Measurements from ENCODE around the genes MEIG1, FAM171A1 and MINDY3.

GRCh38 chr10:13871793-13872391 lies 285.1 kb downstream of the PRPF18 start:
- PRO-cap = no peak

GRCh38 chr10:13873244-13873532 lies 286.4 kb downstream of the PRPF18 start:
- PRO-cap = no peak

DNA sequence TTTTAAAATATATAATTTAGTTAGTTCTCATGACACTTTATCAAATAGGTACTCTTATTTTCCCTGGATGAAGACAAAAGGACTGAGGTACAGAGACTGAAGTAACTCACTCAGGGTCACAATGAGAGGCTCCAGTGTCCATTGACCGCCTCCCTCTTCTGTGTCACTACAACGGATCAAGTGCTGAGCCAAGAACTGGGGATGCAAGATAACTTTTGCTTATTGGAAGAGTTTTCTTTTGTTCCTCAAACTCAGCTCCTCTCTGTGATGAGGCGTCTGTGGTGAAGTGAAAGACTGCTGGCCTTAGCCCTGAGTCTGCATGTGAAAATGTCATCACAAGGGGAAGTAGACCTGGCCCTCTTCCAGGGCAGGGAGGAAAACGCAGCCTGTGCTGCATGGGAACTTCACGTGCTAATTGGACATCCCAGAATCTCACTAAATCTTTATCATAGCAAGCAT lies 314.9 kb downstream of the FRMD4A start:
- PRO-cap = no peak

DNA sequence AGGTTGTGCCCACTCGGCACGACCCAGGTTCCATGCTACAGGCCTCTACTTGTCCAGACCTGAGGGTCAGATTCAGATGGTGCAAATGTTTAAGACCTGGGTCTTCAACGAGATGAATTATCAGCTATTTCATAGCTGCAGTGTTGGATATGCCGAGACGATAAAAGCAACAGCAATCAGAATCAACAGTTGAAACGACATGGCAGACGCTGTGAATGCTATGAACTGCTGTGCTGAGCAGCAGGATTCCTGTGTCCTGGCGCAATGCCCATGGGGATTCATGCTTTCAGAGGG lies 256.5 kb downstream of the FRMD4A start:
- PRO-cap = no peak

DNA sequence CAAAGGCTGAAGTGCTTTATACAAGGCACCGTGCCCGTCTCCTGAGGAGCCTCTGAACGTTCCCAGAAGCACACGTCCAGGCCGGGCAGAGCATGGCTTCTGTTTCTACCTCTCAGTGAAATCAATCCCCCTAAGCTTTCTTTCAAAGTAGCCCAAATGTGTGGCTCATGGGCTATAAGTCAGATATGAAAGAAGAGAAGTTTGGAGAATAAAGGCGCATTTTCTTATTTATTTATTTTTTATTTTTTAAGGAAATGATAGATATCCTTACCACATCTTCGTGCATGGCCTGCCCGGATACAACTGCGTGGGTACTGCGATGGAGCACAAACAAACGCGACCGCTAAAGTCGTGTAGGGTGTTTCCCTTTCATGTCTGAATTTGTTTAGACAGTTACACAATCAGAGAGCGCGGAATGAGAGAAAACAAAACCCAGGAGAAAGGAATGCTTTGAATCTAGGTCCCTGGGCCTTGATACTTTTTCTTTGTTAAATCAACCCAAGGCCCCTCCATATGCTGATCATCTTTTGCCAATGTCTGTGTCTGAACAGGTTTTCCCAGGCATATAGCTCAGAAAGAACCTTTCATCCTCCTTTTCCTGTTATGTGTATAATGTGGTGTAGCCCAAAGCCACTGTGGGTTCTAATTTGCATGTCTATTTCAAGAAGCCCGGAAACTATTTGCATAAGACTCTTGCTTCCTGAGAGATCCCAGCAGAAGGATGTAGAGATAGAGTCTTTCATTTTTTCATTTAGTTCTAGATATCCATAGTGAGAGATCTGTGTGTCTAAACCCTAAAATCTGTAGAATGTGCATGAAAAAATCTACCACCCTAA lies 145.9 kb downstream of the FRMD4A start:
- PRO-cap = no peak

DNA sequence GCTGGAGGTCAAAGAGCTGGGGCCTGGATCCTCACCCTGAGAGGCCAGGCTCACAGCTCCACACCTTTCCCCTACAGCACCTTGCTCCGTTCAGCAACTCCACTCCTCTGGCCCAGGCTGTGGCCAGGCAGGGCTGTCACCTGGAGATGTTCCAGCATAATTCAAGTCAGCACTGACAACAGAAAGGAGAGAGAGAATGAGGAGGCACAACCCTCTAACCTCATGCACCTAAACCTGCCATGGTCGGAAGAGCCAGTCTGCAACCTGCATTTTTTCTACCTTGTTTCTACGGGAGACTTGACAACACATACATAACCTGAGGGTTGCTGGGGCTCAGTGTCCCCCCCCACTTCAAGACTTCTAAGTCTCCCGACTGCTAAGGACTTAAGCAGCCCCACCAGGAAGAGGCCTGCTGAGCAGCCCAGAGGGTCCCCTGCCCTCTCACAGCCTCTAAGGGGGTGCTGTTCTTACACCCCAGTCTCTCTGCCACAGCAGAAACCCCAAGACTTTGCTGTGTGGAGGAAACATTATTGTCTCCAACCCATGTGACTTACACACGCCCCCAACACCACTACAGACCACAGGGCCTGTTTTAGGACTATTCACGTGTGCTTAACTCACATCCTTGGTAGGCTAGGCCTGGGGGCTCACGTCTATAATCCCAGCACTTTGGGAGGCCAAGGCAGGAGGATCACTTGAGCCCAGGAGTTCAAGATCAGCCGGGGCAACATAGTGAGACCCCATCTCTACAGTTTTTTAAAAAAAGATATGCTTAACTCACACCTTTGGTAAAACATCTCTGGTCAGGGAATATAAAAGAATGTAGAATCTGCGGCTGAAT lies 175.6 kb downstream of the FAM107B start:
- PRO-cap = no peak

GRCh38 chr10:14599768-14600612 lies 174.7 kb downstream of the FAM107B start:
- PRO-cap = no peak

- PRO-cap = no peak
Measured at GRCh38 chr10:14602925-14603265, 171.8 kb downstream of the FAM107B start.

- PRO-cap = bidirectional peak, plus-strand start at chr10:14959391, minus-strand start at chr10:14959256
Measured at GRCh38 chr10:14958924-14959829, at the start of gene MEIG1. Gene MEIG1 (plus strand): TSS chr10:14959388.

DNA sequence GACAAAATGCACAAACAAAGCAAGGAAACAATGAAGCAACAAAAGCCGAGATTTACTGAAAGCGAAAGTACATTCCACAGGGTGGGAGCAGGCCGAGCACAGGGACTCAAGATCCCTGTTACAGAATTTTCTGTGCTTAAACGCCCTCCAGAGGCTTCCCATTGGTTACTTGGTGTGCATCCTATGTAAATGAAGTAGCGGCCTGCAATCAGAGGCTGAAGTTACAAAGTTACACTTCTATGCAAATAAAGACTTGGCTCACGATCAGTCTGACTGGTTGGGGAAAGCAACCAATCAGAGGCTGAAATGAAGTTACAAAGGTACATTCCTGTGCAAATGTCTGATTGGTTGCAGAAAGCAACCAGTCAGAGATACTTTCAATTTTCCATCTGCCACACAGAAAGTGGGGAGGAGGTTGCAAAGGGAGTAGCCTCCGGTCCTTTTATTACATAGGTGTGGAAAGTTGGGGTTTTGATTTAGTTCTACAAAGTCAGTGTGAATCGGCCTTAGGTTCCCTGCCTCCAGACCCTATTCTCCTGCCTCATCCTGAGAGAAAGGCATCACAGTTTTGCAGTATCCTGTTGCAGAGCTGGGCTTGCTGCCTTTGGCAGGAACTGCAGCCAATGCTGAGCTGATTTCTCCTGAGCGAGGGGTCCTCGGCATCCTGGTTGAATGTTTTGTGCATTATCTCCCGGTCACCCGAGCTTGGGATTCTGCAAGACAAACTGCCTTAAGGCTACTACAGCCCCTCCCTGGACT lies 3.9 kb downstream of the ACBD7 start:
- PRO-cap = no peak

- PRO-cap = no peak
Measured at GRCh38 chr10:15254749-15255377, 86.4 kb upstream of the NMT2 start.

GRCh38 chr10:15370946-15371919 lies at the start of gene FAM171A1:
Gene FAM171A1 (minus strand): TSS chr10:15371289.
- PRO-cap = unidirectional peak, minus-strand start at chr10:15371115; unidirectional peak, minus-strand start at chr10:15371324

GRCh38 chr10:15718558-15719436 lies 925 bp downstream of the ITGA8 start:
- PRO-cap = no peak

- PRO-cap = no peak
Measured at GRCh38 chr10:15859690-15860732, at the start of gene MINDY3. Gene MINDY3 (minus strand): TSS chr10:15860507.

- PRO-cap = no peak
Measured at GRCh38 chr10:15896487-15896868, 36.2 kb upstream of the MINDY3 start.

DNA sequence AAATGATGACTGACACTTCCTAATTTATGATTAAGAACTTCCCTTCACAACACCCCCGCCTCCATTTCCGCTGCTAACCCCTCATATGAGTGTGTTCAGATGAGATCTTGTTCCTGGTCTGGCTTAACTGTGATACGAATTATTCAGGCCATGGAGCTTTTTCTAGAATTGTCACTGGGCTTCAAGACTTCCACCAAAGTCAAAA lies 34.0 kb downstream of the PTER start:
- PRO-cap = no peak

DNA sequence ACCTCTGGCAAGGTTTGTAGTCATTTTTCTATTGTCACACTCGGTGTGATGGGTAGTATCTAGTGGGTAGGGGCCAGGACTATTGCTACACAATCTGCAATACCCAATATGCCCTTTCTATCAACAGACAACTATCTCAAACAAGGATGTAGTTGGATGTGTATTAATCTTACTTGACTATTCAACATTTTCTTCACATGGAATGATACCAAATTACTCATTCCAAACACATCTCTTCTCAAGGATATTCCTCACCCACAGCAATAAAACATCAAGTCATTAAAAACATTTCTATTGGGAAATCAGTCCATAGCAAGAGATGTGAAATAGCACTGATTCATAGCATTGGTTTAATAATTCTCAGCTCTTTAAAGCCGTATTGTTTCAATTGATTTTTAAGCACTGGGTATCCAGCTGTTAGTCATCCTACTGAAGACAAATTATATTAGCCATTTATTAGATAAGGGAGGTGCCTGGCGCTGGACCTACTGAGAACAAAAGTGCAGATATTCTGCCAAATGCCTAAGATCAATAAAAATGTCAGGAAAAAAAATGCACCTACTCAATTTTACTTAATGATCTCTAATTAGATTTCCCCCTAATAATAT lies 74.7 kb upstream of the RSU1 start:
- PRO-cap = unidirectional peak, plus-strand start at position 114 of the sequence

DNA sequence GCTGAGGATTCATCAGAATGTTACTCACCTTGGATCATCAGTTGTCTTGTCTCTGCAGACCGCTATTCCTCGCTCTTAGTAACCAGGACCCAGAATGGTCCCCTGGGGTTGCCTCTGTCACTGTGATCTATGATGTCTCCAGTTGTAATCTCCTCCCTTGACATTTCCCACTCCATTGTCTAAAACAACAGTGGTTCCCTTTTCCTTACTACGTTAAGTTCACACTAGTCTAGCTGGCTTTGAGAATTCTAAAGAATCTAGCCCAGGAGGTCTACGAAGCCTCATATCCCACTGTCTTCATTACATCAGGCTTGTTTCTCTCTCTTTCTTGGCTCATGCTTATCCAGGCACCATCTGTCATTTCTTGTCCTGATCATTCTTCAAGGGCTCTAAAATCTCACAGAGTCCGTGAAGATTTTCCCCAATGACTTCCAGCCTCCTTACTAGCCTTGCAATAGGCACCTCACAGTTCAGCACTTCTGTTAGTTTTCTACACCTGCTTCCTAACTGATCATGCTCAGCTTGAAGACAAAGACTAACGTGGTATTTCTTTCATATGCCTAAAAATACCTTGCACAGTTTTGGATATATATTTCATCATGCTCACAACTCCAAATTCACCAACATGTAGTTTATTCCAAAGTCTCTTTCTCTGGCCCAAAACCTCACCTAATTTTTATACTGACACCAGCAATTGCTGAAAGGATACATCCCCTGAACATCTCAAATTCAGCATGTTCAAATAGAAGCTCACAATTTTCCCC lies 125.7 kb downstream of the CUBN start:
- PRO-cap = no peak

DNA sequence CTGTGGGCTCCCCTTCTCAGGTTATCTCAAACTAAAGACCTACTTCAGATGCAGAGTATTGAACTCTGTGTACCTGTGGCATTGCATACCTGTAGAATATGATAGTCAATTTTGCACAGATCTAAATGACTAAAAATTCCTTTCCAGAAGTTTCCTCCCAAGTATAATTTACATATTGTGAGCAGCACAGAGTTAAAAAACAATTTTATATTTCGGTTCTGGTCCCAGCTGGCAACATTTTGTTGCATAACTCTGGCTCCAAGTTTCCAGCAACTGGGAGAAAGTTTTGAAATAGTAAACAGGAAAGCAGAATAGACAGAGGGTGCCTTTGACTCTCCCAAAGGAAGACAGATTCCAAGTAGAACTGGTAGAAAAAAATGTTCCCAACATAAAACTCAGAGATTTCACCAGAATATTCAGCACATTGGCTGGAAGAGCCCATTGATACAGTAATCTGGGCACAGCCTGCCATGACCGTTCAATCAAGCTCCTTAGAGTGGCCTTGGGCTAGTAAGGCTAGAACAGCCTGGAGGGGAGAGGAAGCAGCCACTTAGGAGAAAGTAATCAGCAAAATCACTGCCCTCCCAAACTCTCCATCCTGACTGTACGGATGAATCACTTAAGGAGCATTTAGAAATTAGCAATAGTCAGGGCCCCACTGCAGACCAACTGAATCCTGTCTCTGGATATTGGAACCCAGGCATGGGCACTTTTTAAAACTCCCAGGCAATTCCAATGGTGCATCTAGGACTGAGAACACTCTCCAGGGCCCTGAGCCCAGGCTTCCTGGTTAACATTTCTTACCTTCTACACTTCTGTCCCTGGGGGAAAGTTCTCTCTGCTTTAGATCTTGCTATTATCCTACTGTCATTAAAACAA lies 120.4 kb downstream of the CUBN start:
- PRO-cap = no peak

- PRO-cap = no peak
Measured at GRCh38 chr10:17025495-17026563, 103.8 kb downstream of the CUBN start.